ENCODE results near the genes IFT88, SKA3 and ZDHHC20.

DNA sequence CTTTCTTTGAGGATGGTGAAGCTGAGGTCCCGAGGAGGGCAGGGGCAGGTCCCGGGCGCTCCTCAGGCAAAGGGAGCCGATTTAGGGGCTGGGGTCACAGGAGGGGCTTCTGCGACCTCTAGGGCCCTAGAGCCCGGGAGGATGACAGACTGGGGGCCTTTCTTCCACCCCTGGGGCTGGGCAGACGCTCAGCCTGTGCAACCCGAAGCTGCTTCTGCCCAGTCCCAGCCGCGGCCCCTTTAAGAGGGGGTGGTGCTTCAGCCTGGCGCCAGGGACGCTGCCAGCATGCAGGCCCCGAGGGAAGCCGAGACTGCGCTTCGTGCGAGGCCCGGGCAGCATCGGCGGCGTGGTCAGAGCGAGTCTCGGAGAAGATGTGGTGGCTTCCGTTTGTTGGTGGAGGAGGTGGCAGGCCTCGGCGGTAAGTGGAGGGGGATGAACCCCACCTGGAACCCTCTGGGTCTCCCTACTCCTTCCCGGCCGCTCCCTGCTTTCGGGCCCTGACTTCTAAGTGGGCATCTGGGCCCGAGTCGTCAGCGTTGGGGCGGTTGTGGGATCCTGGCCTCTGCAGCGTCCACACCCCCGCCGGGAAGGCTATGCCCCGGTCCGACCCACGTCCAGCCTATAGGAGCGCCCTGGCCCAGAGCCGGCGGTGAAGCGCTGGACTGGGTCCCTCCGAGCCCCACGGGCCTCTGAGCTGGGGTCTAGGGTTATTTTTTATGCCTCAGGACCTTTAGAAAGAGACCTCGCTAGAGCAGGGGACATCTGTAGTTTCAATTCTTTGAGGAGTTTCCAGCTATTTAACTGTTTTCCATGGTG lies 986.4 kb downstream of the TUBA3C start:
- RRBS: no CpG with 5 or more reads among the region's 46 CpGs
CAGE:
- cytosol, long polyA plus RNA: no peak
- long polyA plus RNA: no peak
- nucleus, long polyA plus RNA: no peak

- RRBS: no CpG with 5 or more reads among the region's 18 CpGs
CAGE:
- cytosol, long polyA plus RNA: no peak
- long polyA plus RNA: no peak
- nucleus, long polyA plus RNA: no peak
These were observed 72.7 kb downstream of the TUBA3C start for GRCh38 chr13:19108825-19109418.

DNA sequence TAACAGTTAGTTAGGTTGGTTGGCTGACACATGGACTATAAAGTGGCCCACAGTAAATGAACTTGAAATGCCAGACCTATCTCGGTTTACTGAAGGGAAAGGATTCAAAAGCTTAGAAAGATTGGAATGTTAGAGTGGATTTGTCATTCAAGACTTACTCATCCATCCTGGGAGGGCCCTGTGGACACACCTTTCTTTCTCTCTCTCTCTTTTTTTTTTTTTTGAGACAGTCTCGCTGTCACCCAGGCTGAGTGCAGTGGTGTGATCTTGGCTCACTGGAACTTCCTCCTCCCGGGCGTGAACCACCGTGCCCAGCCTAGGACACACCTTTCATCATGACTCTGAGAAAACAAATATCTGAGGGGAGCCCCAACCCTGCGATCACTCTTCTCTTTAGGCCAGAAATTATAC lies 46.9 kb upstream of the ZMYM5 start:
- RRBS: no CpG with 5 or more reads among the region's 6 CpGs
CAGE:
- cytosol, long polyA plus RNA: no peak
- long polyA plus RNA: no peak
- nucleus, long polyA plus RNA: no peak

- RRBS: 6% methylated on average over 22 of the region's 86 CpGs
CAGE:
- cytosol, long polyA plus RNA: no peak
- long polyA plus RNA: no peak
- nucleus, long polyA plus RNA: no peak
These were observed 517 bp upstream of the ZMYM2 start for GRCh38 chr13:19957767-19958653.

DNA sequence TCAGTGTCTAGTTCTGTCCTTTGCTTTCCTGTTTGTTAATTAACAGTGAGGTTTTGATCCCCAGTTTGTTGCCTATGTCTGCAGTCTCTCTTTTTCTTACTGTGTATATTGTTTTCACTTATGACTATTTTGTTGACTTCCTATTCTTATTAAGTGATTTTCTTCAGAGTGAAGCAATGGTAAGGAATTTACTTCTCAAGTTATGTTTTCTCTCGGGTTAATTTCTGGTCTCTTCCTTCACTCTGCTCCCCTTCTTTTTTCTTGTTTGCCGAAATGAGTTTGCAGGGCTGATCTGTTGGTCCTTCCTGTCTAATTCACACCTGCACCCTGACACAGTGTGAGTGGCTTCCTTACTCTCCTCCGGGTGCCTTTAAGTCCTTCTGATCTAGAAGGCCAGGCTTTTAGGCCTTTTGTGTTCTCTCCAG lies 105.0 kb upstream of the GJB6 start:
- RRBS: no CpG with 5 or more reads among the region's 3 CpGs
CAGE:
- cytosol, long polyA plus RNA: no peak
- long polyA plus RNA: no peak
- nucleus, long polyA plus RNA: no peak

DNA sequence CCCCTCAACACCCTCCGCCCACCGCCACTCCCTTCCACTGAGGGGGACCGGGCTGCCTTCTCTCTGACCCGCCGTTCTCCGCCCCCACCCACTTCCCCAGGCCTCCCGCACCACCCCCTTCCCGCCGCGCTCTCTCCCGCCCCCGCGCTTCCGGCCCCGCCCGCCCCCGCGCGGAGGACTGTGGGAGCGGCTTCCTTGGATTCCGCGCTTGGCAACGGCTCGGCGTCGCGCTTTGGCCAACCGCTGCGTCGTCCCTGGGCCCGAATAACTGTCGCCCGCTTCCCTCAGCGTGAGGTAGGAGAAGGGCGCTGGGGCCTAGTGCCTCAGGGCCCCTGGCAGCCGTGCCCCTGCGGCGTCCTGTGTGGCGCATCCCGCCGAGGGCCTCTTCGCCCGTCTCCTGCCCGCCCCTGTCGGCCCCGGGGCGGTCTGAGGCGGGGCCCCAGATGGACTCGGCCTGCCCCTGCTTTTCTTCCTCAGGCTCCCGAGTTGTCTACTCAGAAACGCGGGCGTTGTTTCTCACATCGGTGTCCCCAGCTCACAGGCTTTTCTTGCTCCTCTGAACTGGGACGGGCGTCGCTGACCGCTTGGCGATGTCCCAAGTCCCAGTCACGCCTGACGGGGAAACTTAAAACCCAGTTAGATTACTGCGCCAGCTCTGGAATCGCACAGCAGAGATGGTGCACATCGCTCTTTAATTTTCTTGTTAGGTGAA lies at the start of gene IFT88:
Gene IFT88, plus strand, starts transcription at position 195 of the 712 bp plus-strand sequence.
- RRBS: 1% methylated on average over 13 of the region's 64 CpGs
CAGE:
- cytosol, long polyA plus RNA: start-site peak on the plus strand centred at position 187 of the sequence, 84 bp wide, 31 and 83 reads in 2 replicates
- long polyA plus RNA: no peak
- nucleus, long polyA plus RNA: start-site peak on the plus strand centred at position 199 of the sequence, 60 bp wide, 121 and 178 reads in 2 replicates

DNA sequence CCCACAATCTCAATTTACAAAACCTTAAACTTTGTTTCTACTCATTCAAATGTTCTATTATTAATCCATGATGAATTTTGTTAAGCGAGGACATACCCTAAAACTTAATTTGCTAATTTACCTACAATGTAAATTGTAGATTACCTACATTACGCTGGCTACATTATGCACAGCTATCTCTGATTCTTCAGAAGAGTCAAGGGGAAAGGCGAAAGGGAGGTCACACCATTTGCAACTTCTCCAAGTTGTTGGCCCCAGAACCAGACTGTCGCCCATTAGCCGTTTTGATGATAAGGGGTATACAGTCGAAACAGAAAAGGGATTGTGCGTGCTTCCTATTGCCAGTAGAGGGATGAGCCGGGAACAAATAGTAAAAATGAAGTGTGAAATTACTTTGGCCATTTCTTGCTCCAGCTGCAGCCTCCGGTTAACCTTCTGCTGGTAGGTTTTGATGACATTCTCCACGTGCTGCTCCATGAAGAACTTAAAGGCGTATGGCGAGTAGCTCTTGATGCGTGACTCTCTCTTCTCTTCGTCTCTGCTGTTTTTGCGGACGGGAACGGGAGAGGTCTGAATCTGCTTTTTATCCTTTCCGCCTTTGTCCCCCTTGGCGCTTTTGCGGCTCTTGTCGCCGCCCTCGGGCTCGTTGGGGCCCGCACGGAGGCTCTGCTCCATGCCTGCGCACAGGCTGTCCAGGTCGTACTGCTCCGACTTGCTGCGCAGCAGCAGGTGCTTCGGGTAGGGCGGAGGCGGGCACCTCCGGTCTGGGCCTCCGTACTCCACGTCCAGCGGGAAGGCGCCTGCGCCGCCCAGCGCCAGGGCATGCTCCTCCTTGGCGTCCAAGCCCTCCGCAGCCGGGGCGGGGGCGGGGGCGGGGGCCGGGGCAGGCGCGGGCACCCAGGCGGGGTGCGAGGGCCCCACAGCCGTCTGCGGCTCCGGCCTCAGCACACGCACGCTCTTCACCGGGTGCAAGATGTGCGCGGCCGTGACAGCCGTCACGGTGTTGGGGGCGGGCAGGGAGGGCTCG lies 73.6 kb downstream of the LATS2 start:
- RRBS: 93% methylated on average over 23 of the region's 65 CpGs
CAGE:
- cytosol, long polyA plus RNA: no peak
- long polyA plus RNA: no peak
- nucleus, long polyA plus RNA: no peak

GRCh38 chr13:21032928-21033931 lies 28.2 kb downstream of the LATS2 start:
- RRBS: 99% methylated on average over 3 of the region's 11 CpGs
CAGE:
- cytosol, long polyA plus RNA: no peak
- long polyA plus RNA: no peak
- nucleus, long polyA plus RNA: start-site peak on the minus strand at chr13:21033347-21033507, 24 and 20 reads in 2 replicates

GRCh38 chr13:21056113-21056596 lies 5.2 kb downstream of the LATS2 start:
- RRBS: no CpG with 5 or more reads among the region's 9 CpGs
CAGE:
- cytosol, long polyA plus RNA: no peak
- long polyA plus RNA: no peak
- nucleus, long polyA plus RNA: no peak

- RRBS: no CpG with 5 or more reads among the region's 11 CpGs
CAGE:
- cytosol, long polyA plus RNA: no peak
- long polyA plus RNA: no peak
- nucleus, long polyA plus RNA: no peak
These were observed 13.1 kb upstream of the LATS2 start for GRCh38 chr13:21074470-21074927.

DNA sequence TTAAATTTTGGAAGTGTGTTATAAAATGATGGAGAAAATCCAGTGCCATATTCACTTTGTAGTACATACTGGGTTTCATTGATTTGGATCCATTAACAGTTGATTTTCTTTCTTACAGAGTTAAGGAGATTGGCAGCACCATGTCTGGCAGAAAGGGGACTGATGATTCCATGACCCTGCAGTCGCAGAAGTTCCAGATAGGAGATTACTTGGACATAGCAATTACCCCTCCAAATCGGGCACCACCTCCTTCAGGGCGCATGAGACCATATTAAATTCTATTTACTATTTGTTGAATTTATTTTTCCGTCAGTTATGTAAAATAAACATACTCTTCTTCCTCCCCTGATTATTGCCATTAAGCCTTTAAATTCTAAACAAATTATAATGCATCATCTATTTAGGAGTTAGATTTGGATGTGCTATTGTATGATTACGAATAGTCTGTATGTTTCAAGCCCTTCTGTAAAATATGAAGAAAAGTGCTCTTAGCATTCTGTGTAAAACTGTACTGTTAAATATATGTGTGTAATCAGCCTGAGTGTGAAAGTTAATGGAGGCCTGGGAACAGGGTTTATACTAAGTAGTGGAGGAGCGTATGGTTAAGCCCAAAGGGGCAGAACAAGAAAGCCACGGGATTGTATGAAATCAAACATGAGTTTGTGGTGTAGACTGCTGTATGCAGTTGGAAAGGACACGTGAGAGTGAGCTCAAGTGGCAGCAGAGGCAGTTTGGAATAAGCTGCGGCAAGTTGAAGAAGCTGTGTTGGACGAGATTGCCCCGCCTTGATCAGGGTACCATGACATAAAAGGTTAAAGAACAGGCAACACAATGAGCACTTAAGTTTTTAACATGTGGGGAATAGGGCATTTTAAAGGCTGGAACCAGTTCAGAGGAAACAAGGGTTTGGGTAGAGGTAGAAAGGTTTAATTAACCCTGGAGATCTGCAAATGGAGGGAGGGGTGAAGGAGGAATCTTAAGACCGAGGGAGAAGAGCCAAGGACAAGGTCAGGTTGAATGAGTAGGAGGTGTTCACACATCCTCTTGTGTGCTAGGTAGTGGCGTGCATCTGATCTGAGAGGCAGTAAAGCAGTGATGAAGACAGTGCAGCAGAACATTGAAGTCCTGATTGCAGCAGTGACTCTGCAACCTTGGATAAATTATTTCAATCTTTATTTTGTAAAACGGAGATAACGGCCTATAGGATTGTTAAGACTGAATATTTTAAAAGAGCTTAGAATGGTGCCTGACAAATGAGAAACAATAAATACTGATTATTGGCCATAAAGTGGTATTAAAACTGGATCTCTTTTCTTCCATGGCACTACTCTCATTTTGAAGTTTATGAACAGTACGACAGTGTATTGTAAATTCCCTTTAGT lies 7.6 kb downstream of the SAP18 start:
- RRBS: no CpG with 5 or more reads among the region's 16 CpGs
CAGE:
- cytosol, long polyA plus RNA: no peak
- long polyA plus RNA: start-site peak on the minus strand centred at position 475 of the sequence, 37 bp wide, 8 and 15 reads in 2 replicates
- nucleus, long polyA plus RNA: no peak

- RRBS: 10% methylated on average over 20 of the region's 110 CpGs
CAGE:
- cytosol, long polyA plus RNA: no peak
- long polyA plus RNA: no peak
- nucleus, long polyA plus RNA: no peak
These were observed at the start of gene SKA3 for GRCh38 chr13:21175993-21177010. TSS of gene SKA3 (minus strand) at chr13:21176552.

GRCh38 chr13:21458684-21459647 lies at the start of gene ZDHHC20:
TSS of gene ZDHHC20 (minus strand) at chr13:21459303.
- RRBS: 3% methylated on average over 68 of the region's 113 CpGs
CAGE:
- cytosol, long polyA plus RNA: start-site peak on the minus strand at chr13:21459294-21459352, 429 and 353 reads in 2 replicates
- long polyA plus RNA: start-site peak on the minus strand at chr13:21459279-21459357, 530 and 454 reads in 2 replicates
- nucleus, long polyA plus RNA: start-site peak on the minus strand at chr13:21459294-21459357, 386 and 537 reads in 2 replicates

GRCh38 chr13:21672070-21672604 lies 1.3 kb downstream of the FGF9 start:
- RRBS: 4% methylated on average over 4 of the region's 8 CpGs
CAGE:
- cytosol, long polyA plus RNA: no peak
- long polyA plus RNA: no peak
- nucleus, long polyA plus RNA: no peak

DNA sequence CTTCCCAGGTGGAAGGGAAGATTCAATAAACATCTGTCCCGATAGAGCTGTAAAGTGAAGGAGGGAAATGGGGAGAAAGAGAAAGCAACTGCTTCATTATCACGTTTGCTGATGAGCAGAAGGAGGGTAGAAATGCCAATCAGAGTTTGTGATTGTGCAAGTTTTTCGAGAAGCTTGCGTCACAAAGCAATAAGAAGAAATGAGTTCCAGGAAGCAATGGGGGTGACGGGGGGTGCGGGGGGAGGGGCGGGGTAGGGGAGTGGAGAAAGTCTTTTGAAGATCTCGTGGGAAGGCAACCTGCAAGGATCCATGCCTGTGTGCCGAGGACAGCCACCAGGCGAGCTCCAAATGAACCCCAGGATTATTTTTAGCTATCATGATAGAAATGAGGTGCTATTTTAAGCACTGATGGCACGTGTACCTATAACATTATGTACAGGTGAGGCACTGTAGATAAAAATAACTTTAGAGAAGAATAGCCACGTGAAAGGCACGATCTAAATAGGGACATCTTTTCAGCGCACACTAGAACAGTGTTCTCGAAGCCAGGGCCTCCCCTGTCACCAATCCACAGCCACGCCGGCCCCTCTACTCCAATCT lies 224.3 kb downstream of the FGF9 start:
- RRBS: no CpG with 5 or more reads among the region's 17 CpGs
CAGE:
- cytosol, long polyA plus RNA: no peak
- long polyA plus RNA: no peak
- nucleus, long polyA plus RNA: no peak

GRCh38 chr13:21985998-21986356 lies 315.1 kb downstream of the FGF9 start:
- RRBS: no CpG with 5 or more reads among the region's 7 CpGs
CAGE:
- cytosol, long polyA plus RNA: no peak
- long polyA plus RNA: no peak
- nucleus, long polyA plus RNA: no peak

DNA sequence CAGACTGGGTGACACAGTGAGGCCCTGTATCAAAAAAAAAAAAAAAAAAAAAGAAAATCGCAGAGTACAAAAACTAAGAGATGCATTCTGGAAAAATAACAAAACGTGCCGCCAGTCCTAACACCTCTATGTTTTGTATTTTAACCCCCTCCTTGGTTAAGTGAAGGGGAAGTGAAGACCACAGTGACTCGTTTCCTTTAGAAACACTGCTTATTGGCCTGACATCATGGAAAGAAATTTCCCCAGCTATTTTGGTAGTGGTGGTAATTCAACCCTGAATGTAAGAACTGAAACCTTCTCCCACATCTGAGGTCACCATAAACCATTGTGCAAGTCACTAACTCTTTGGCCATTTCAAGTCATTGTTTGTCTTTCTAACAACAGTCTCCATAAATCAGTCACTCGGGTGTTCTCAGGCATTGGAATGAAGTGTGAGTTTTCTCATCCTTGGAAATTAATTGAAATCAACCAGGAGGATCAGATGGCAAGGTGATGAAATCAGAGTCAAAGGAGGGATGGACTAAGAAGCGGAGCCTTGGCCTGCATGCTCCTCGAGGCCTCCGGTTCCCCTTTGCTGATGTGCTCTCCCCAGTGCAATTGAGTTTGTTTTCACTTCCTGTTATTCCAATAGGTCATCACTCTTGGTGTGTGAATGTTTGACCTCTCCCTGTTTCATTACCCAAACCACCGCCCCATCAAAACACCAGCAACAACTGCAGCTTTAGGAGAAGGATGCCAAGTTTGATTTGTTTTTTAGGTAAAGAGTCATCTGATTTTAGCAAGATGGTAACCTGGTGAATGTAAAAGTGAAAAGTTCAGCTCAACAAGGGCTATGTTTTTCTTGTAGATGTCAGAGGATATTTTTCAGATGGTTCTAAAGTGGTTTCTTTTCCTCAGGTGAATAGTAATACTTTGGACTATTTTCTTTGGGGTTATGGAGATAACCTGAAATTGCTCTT lies 444.0 kb downstream of the FGF9 start:
- RRBS: no CpG with 5 or more reads among the region's 9 CpGs
CAGE:
- cytosol, long polyA plus RNA: no peak
- long polyA plus RNA: no peak
- nucleus, long polyA plus RNA: no peak

GRCh38 chr13:22784792-22785130 lies 396.0 kb upstream of the SGCG start:
- RRBS: no CpG with 5 or more reads among the region's 1 CpG
CAGE:
- cytosol, long polyA plus RNA: no peak
- long polyA plus RNA: no peak
- nucleus, long polyA plus RNA: no peak

- RRBS: no CpG with 5 or more reads among the region's 26 CpGs
CAGE:
- cytosol, long polyA plus RNA: no peak
- long polyA plus RNA: no peak
- nucleus, long polyA plus RNA: no peak
These were observed 366.9 kb upstream of the SGCG start for GRCh38 chr13:22813512-22814725.

- RRBS: no CpG with 5 or more reads among the region's 19 CpGs
CAGE:
- cytosol, long polyA plus RNA: no peak
- long polyA plus RNA: no peak
- nucleus, long polyA plus RNA: no peak
These were observed 296.9 kb upstream of the SGCG start for GRCh38 chr13:22883841-22884390.